Urinary bladder (tissue), 3 donors: ENCODE measurements around a stretch of chr9.

GRCh38 chr9:88742441-88743007 is 207.5 kb downstream of the NXNL2 start:
- PRO-cap, result no peak
- RAMPAGE, long total RNA, result no peak

DNA sequence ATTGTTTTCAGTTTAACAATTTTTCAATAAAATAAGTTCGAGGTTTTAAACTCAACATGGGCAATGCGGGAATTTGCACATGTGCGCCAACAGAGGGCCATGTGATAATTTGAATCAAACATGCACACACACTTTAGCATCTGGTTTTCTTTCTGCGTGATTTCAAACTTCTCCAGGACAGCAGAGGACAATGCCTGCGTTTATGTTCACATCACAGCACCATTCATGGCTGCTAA is 2.9 kb downstream of the SHC3 start:
- PRO-cap, result no peak
- RAMPAGE, long total RNA, result no peak

GRCh38 chr9:89319194-89319531 is 863 bp downstream of the SECISBP2 start:
- PRO-cap, result no peak
- RAMPAGE, long total RNA, result no peak

GRCh38 chr9:89386732-89387337 is 68.5 kb downstream of the SECISBP2 start:
- PRO-cap, result no peak
- RAMPAGE, long total RNA, result no peak

DNA sequence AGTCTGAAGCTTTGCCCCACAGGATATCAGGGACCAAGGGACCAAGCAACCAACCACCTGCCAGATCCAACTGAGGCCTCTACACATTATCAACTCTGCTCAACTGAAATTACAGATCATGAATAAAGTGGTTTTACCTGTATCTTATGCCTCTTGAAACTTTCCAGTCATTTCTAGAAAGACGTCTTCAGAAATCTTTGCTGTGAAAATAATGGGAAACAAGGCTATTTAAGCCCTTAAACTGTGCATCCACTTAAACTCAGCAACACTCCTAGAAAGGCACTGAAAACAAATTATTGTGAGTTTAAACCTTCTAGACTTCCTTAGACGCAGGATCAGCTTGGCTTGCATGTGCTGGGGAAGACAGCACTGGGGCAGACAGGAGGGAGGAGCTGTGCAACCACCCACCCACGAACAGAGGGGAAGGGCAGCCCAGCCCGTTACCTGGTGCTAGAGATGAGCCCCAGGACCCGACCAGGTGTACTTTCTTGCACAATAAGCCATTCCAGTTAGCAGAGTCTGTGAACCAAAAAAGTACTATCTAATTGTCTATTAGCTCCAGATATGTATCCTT is 79.9 kb downstream of the SEMA4D start:
- PRO-cap, result no peak
- RAMPAGE, long total RNA, result no peak

DNA sequence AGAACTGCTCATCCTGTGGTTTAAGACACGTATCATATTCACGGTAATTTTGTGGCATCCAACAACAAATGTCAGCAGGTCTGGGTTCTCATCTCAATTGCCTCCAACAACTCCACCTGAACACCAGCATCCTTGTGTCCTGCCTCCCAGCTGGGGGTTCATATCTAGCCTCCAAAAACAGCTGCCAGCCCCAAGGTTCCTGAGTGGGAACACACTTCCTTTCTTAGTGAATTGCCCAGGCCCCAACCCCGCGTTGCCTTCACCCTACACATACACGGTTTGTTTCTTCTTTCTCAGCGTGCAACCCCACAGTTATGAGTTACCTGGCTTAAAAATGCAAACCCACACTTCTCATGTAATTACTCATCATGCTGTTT is 77.9 kb downstream of the SEMA4D start:
- PRO-cap, result no peak
- RAMPAGE, long total RNA, result no peak

GRCh38 chr9:89664787-89665393 is 60.1 kb downstream of the GADD45G start:
- PRO-cap, result no peak
- RAMPAGE, long total RNA, result no peak

- PRO-cap, result no peak
- RAMPAGE, long total RNA, result no peak
Observed at GRCh38 chr9:89685984-89686629, 81.3 kb downstream of the GADD45G start.

DNA sequence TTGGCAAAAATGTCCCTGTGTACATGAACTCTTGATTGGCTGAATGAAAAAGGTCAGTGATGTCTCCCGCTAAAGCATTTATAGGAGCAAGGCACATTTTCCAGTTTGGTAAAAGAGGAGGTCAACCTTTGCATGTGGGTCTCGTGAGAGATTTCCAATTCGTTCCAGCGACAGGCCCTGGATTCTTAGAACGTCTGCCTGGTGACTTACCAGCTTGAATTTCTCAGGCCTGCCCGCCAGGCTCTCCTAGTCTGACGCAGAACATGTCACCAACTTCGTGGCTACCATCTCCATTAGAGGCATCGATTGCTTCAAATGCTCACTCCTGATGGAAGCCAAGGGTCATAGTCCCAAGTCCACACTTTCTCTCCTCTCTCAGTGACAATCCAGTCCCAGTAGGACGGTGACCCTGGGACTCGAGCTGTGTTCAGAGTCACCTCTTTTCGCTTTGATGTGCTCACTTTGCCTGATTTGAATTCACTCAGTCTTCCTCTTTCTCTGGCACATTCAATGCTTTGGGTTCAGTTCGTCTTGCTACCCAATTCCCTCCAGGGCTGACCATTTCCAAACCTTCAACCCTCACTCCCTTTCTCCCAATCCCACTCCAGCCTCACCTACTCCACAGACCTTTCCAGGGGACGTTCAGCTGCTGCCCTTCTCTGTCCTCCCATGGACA is 94.8 kb downstream of the GADD45G start:
- PRO-cap, result no peak
- RAMPAGE, long total RNA, result no peak

DNA sequence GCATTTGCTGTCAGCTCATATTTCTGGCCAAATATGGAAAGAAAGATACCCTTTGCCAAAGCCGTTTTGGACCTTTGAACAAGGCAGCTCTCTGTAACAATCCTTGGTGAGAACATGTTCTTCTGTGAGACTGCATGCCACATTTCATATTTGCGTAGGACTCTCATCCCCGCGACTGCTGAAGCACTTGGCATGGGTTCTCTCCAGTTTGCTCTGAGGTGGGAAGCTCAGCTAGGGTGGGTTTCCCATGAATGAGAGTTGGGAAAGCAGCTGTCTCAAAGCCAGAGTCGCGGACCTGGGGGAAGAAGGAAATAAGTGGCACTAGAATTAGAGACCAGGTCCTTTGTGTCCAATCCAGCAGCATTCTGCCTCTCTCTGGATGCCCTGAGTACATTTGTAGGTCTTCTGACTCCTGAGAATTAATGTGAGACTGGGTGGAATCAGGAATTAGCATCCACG is 197.0 kb downstream of the GADD45G start:
- PRO-cap, result no peak
- RAMPAGE, long total RNA, result no peak

DNA sequence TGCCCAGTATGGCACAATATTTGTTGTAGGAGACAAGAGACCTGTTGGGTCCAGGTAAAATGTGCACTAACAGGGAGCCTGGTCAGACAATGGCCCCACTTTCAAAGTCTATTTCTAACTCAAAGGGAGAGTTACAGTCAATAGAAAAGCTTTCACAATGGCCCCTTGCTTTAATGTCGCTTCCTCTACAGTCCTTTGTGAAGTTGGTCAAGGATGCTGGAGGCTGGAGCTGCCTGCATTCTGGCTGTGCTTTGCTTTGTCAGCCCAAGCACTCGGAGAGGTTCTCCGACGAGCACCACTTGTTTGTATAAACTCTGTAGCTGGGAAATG is 330.1 kb downstream of the GADD45G start:
- PRO-cap, result no peak
- RAMPAGE, long total RNA, result no peak

DNA sequence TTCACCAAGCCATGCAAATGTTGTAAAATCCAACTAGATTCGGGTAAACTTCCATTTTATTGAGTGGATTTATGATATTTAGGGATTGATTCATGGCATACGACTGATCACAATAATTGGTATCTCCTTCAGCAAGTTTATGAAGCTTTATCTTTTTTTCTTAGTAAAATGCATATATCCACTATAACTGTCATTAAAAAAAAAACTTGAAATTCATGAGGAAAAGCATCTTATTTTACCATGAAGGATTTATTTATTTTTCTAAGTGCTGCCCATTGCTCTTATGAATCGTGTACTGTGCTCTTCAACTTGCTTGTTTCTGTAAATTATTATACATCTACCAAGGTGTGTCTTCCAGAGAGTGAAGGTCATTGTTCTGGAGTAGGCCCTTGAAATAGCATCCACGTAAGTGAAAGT is 473.3 kb downstream of the DIRAS2 start:
- PRO-cap, result no peak
- RAMPAGE, long total RNA, result no peak

GRCh38 chr9:90433379-90434029 is 209.1 kb downstream of the DIRAS2 start:
- PRO-cap, result no peak
- RAMPAGE, long total RNA, result no peak

DNA sequence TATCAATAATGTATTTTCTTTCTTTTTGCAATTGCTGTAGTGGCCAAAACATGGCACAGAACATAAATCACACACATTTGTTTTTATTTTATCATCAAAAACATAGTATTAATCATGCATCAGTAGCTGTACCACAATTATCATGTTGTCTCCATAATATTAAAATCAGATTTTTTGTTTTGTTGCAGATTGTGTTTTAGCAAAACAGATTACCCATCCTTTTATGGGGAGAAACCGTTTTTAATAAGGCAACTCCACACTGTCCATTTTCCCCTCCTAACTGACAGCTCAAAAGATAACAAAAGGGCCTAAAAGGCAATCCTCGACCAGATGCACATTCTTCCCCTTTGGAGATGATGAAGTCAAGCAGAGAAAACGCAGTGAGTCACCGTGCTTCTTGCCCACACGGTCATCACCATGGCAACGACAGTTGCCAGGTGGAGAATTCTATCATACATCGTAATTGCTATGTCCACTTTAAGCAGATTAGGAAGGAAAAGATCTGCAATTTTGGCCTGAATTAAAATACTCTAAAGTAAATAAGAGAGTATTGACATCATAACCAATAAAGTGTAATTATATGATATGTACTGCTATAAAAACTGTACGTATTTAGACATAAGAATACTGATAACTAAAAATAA is 96.5 kb downstream of the DIRAS2 start:
- PRO-cap, result no peak
- RAMPAGE, long total RNA, result no peak

GRCh38 chr9:90827529-90828108 is 26.0 kb downstream of the SYK start:
- PRO-cap, result no peak
- RAMPAGE, long total RNA, result no peak

- PRO-cap, result no peak
- RAMPAGE, long total RNA, result no peak
Observed at GRCh38 chr9:90838729-90839359, 37.2 kb downstream of the SYK start.

- PRO-cap, result no peak
- RAMPAGE, long total RNA, result no peak
Observed at GRCh38 chr9:91150720-91151599, 210.8 kb downstream of the AUH start.

GRCh38 chr9:91161971-91163056 is 199.4 kb downstream of the AUH start:
- PRO-cap, result no peak
- RAMPAGE, long total RNA, result no peak

DNA sequence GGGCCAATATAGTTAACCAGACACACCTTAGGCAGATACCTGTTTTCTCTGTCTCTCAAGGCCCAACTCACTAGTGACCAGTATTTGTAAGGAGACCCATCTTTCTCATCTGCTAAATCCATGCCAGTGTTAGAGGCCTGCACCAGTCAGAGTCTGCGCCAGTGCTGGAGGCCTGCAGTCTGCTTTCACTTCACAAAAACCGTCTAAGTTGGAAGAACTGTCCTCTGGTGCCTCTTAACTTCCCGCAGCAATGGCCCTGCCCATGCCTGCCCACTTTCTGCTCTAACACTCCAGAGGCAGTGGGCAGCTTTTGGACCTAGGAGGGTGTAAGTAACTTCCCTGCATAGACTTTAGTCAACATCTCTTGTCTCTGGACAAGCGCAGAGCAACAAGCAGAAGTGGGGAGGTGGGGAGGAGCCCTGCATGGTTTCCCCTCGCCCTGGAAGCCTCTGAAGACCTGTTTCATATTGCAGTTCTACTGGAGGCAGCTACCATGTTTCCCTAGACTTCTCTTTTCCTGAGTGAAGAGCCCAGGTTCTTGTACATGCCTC is 152.9 kb downstream of the AUH start:
- PRO-cap, result no peak
- RAMPAGE, long total RNA, result no peak

DNA sequence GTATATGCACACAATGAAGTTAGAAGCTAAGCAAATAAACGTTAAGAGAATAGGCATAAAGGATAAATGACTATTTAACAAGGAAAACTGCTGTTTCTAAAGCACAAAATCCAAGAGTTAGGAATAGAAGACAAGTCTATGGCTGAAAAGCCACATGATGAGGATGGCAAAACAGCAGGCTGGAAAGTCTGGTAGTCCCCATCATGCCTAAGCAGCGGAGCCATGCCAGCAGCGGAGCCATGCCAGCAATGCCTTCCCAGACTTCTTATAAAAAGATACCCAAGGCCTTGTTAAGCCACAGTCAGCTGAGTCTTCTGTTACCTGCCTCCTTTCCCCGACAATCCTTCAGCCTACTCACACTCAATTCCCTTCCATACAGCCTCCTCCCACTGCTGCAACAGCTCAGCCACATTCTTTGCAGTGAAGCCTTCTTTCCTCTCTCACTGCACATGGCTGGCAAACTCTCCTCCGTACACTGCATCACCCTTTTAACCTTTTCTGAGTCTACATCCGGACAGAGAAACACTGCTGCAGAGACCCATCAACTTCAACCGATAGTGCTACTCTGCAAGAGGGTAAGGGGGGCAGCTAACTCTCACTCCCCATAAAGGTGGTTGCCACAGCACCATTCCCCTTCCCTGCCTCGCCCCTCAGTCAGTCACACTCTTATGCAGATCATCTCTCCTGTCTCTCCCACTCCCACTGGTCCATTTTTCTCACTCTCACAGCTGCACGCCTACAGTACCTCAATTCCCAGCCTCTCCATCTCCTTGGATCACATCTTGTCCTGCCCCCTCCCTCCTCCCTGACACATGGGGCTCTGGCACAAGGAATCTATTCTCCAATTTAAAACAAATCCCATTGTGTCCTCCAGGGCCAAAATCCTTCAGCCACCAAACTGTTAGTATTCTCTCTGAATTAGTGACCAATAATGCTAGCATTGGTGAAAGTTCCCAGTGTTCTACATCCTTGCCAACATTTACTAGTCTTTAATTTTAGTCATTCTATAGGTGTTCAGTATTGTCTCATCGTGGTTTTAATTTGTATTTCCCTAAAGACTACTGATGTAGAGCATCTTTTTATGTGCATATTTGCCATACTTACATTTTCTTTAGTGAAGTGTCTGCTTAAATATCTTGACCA is 114.6 kb downstream of the AUH start:
- PRO-cap, result no peak
- RAMPAGE, long total RNA, result no peak